Stomach (tissue), 7 donors: Measurements from ENCODE around the gene CORO6.

GRCh38 chr17:29292086-29293319 lies 1.4 kb downstream of the NUFIP2 start:
- PRO-cap = unidirectional peak, plus-strand start at chr17:29292469; bidirectional peak, plus-strand start at chr17:29292517, minus-strand start at chr17:29292502; bidirectional peak, plus-strand start at chr17:29293066, minus-strand start at chr17:29292702
- RAMPAGE, long total RNA, 5 experiments = no peak in any of the 5 experiments
- RRBS = 2% methylated on average over 51 of the region's 105 CpGs

DNA sequence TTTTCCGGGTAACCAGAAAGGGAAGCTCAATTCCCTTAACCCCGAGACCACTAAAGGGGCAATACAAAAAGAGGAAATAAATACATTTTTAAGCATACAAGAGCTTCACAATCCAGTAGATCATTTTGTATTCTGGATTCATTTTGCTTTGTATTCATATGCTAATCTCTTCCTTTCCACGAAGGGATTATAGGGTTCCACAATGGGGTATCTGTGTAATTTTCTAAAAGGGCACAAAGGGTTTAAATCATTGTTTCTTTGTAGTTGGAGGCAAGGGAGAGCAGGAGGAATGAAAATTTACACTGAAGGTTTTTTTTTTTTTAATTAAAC lies 566 bp upstream of the NUFIP2 start:
- PRO-cap = no peak
- RAMPAGE, long total RNA, 5 experiments = no peak in any of the 5 experiments
- RRBS = 0% methylated on average over 1 of the region's 3 CpGs

DNA sequence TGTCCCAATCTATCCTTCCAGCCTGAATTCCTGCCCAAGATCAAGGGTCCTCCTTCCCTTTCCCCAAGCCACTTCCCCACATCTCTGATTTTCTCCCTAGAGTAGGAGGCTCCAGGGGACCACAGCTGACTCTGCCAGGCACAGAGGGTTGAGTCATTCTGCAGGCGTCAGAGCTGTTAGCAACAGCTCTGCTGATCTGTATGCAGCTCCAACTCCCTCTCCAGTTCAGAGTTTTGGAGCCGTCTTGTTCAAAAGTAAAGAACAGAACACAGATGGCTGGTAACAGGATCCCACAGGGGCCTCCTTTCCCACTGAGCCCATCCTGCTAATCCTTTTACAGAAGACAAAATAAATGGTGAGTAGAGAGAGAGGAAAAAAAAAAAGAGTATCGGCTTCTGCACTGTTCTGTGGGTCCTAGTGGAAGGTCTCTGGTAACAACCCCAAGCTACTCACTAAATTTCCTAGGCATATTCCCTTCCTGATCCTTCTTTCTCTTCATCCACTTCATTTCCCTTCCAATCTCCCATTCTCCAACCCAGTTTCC lies 13.4 kb upstream of the TAOK1 start:
- PRO-cap = unidirectional peak, plus-strand start at position 223 of the sequence
- RAMPAGE, long total RNA, 5 experiments = no peak in any of the 5 experiments
- RRBS = no CpG with 5 or more reads among the region's 3 CpGs

GRCh38 chr17:29543686-29544467 lies 23.0 kb downstream of the ABHD15 start:
- PRO-cap = no peak
- RAMPAGE, long total RNA, 5 experiments = no peak in any of the 5 experiments
- RRBS = no CpG with 5 or more reads among the region's 8 CpGs

GRCh38 chr17:29581592-29582089 lies 7.8 kb downstream of the GIT1 start:
- PRO-cap = no peak
- RAMPAGE, long total RNA, 5 experiments = start-site peak on the minus strand in 4 of 5 experiments, at chr17:29581346-29582139 at its widest, 7 to 29 reads per replicate
- RRBS = 74% methylated on average over 4 of the region's 13 CpGs

GRCh38 chr17:29622305-29623383 lies at the start of gene CORO6:
TSS of gene CORO6 (minus strand) at chr17:29622912.
- PRO-cap = bidirectional peak, plus-strand start at chr17:29622501, minus-strand start at chr17:29622503; unidirectional peak, minus-strand start at chr17:29622849
- RAMPAGE, long total RNA, 5 experiments = start-site peak on the minus strand in 4 of 5 experiments, at chr17:29622839-29622917 at its widest, 28 to 266 reads per replicate
- RRBS = 3% methylated on average over 31 of the region's 78 CpGs

DNA sequence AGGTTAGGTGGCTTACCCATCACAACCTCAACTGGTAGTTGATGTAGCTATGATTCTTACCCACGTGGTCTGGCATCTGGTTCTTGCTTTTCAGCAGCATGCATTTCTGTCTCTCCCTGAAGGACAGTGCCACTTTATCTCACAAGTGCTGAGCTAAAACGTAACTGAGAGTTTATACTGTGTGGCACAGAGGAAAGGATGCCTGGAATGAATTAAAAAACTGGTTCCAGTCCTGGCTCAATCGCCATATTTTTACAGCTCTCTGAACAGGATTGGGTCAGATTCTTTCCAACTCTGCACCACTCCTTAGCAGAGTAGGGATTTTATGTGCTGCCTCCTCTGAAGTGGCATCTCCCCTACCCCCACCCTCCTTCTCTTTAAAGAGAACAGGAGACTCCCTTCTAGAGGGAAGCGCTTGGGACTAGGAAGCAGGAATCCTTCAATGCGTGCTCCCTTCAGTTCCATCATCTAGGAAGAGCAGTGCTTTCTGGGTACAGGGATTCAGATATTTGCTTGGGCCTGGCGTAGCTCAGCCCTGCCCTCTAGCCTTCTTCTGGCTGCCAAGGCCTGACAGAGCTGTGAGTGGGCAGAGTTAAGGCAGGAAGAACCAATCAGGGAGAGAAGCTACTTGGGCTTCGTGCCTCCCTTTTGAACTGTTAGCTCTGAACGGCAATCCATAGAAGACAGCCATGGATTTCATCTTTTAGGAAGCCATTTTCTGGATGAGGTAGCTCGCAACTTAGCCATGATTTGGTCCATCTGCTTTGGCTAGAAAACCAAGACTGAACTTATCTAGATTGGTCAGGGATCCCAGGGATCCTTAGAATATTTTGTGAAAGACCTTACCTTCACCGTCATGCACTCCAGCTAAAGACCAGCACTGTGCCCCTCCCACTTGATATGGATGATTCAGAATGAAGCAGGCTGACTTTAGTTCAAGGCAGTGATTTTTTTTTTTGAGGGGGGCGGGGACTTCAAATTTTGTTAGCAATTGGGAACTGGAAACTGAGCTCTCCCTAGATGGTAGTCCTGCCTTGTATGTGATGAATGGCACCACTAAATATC lies 2.3 kb upstream of the CORO6 start:
- PRO-cap = no peak
- RAMPAGE, long total RNA, 5 experiments = no peak in any of the 5 experiments
- RRBS = no CpG with 5 or more reads among the region's 11 CpGs

- PRO-cap = no peak
- RAMPAGE, long total RNA, 5 experiments = start-site peak on the minus strand in 3 of 5 experiments, at chr17:29630131-29630586 at its widest, 6 to 20 reads per replicate
- RRBS = no CpG with 5 or more reads among the region's 9 CpGs
Observed at GRCh38 chr17:29629849-29630807, 7.4 kb upstream of the CORO6 start.

DNA sequence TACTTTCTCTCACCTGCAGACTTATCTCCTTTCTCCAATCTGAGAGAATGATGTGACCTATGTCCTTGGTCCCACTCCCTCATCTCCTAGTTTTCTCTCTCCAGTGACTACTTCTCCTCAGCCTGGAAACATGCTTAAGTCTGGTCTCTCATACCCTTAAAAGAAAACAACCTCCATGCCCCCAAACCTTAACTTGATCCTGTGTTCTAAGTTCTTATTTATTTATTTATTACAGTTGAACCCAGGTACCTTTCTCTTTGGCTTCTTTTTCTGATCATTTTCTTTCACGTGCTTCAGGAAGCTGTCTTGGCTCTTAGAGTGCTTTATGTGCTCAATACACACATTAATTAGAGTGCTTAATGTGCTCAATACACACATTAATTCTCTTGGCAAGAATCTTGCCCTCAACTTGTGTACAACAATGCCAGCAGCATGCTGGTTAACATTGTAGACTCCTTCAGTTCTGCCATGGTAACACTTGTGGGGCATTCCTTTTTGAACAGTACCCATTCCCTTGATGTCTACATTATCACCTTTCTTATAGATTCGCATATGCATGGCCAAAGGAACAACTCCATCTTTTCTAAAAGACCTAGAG lies 93.4 kb upstream of the CORO6 start:
- PRO-cap = no peak
- RAMPAGE, long total RNA, 5 experiments = start-site peak on the minus strand in 1 of 5 experiments, centred at position 143 of the sequence, 11 reads per replicate
- RRBS = no CpG with 5 or more reads among the region's 2 CpGs

DNA sequence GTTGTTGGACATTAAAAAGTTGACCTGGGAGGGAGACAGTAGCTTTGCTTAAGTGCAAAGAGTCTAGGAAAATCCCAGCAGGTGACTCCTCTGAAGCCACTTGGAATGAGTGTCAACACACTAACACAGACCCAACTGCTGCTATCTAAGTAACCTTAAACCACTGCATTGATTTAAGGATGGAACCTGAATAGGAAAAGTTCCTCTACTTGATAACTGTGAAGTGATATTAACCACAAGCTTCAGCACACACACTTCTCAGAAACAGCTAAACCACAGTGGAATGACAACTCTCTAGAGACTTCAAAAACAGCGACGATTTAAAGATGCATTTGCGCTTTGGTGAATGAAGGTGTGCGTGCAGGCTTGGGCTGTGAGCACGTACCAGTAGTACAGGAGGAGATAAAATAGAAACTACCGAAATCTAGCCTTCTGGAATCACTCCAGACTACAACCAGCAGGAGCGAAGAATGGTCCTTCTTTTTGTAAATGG lies 137.6 kb upstream of the CORO6 start:
- PRO-cap = no peak
- RAMPAGE, long total RNA, 5 experiments = no peak in any of the 5 experiments
- RRBS = no CpG with 5 or more reads among the region's 7 CpGs

- PRO-cap = no peak
- RAMPAGE, long total RNA, 5 experiments = no peak in any of the 5 experiments
Observed at GRCh38 chr17:29905741-29905940, 24.4 kb downstream of the SSH2 start.

DNA sequence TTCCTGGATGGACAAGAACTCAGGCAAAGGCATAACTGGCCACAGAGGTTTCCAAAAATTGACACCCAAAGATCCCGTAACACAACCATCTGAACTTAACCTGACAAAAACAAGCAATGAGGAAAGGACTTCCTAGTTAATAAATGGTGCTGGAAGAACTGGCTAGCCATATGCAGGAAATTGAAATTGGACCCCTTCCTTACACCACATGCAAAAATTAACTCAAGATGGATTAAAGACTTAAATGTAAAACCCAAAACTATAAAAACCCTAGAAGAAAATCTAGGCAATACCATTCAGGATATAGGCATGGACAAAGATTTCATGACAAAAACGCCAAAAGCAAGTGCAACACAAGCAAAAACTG lies 23.9 kb downstream of the SSH2 start:
- PRO-cap = no peak
- RAMPAGE, long total RNA, 5 experiments = start-site peak on the minus strand in 2 of 5 experiments, centred at positions 266 to 269 of the sequence, 8 to 21 reads per replicate
- RRBS = no CpG with 5 or more reads among the region's 2 CpGs

- PRO-cap = no peak
- RAMPAGE, long total RNA, 5 experiments = no peak in any of the 5 experiments
- RRBS = no CpG with 5 or more reads among the region's 10 CpGs
Observed at GRCh38 chr17:30207704-30208234, 27.7 kb downstream of the SLC6A4 start.

DNA sequence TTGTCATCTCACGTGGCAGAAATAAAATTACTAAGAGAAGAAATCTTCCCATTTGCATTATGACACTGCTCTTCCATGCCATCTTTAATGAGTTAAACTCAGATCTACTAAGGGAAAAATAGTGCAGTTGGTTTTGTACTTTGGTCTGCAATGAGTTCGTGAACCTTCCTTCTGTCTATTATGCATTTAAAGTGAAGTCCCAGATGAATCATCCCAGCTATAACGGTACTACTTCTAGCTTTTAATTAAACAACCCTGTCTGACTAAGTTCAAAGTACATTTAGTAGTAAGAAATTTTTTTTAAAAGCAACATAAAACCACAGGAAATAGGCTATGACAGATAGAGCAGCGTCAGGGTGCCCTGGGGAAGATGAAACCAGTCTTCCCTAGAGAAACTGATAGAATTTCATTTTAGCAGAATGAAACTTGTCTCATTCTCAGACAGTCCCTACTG lies 1.8 kb downstream of the TMIGD1 start:
- PRO-cap = no peak
- RAMPAGE, long total RNA, 5 experiments = no peak in any of the 5 experiments
- RRBS = no CpG with 5 or more reads among the region's 4 CpGs

DNA sequence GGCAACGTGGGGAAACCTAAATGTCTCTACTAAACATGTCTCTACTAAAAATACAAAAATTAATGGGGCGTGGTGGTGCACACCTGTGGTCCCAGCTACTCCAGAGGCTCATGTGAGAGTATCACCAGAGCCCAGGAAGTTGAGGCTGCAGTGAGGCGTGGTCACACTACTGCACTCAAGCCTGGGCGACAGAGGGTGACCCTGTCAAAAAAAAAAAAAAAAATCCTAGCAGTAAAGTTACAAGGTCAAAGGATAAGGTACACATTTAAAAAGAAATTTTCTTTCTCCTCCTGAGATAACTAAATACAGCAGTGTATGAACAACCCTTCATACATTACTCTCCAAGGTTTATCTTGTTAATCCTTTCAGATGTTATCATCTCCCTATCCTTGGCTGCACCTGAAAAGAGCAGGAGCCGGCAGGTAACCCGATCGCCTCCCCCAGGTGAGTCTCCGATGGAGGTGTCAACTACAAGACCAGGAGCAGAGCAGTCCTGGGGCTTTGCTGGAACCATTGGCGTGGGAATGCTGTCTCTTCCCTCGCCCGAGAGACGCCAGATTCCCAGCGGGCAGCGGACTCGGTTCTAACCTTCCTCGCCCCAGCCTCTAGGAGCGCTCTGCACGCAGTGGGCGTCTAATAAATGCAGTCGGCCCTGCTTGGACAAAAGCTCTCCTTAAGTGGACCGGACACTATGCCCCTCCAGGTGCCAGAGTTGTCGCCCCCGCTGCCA lies 122.5 kb downstream of the GOSR1 start:
- PRO-cap = no peak
- RAMPAGE, long total RNA, 5 experiments = no peak in any of the 5 experiments
- RRBS = 0% methylated on average over 2 of the region's 23 CpGs

- PRO-cap = no peak
- RAMPAGE, long total RNA, 5 experiments = no peak in any of the 5 experiments
- RRBS = no CpG with 5 or more reads among the region's 15 CpGs
Observed at GRCh38 chr17:30825520-30826268, 1.2 kb upstream of the CRLF3 start.

DNA sequence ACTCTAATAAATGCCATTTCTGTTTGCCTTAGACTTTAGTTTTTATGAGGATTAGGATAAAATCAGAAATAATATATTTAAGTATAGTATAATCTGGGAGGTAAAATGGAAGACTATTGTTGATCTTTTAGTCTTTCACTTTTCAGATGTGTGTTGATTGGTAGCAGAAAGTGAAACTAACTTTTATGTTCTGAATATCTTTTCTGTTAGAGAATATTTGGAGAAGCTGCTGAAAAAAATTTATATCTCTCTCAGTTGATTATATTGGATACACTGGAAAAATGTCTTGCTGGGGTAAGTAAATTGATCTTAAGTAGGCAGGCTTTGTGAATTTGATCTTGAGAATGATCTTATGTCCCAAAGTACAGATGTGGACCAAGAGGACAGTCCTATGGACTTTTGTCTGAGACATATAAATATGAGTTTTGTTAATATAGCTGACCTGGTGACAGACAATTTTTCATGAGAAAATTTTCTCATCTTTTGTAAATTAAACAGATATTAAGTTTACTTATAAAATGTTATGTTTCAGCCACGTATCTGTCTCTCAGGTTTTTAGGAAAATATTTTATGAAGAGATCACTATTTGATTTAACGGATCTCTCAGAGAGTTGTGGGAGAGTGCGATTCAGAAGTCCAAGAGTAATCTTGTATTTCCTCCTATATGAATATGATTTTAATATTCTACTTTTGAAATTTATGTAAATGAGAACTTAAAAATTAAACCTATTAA lies 64.2 kb downstream of the NF1 start:
- PRO-cap = no peak
- RAMPAGE, long total RNA, 5 experiments = start-site peak on the plus strand in 1 of 5 experiments, centred at position 549 of the sequence, 14 reads per replicate
- RRBS = no CpG with 5 or more reads among the region's 3 CpGs

DNA sequence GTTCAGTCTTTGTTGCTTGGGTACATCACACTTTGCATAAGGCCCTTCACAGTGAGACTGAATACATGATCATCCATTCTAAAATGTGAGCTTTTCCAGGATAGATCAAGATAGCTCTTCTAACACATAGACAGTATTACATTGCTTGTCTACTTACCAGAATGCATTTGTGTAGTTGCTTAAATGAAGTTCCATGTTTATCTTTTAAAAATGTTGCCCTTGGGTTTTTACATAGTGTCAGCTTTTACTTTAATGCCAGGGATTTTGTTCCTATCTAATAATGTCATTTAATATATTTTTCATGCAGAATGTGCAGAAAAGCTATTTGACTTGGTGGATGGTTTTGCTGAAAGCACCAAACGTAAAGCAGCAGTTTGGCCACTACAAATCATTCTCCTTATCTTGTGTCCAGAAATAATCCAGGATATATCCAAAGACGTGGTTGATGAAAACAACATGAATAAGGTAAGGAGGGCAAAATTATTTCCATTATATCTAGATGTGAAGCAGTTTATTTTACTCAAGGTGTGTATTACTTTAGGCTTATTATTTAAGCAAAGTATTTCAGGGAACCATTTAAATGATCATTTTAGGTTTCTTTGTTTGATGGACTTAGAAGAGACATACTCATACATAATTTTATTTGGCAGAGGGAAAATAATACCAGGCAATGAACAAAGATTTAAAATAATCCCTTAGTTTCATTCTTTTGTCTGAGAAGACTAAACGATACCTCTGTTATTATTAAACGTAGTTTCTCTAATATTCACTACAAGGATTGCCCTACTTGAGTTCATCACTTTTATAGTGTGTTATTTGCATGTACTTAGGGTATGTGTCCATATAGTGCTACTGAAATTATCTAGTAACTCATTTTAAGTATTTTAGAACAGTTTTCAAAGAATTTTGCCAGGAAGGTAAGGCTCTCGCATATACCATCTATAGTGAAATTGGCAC lies 87.7 kb downstream of the NF1 start:
- PRO-cap = no peak
- RAMPAGE, long total RNA, 5 experiments = start-site peak on the plus strand in 1 of 5 experiments, centred at position 438 of the sequence, 23 reads per replicate
- RRBS = no CpG with 5 or more reads among the region's 5 CpGs

DNA sequence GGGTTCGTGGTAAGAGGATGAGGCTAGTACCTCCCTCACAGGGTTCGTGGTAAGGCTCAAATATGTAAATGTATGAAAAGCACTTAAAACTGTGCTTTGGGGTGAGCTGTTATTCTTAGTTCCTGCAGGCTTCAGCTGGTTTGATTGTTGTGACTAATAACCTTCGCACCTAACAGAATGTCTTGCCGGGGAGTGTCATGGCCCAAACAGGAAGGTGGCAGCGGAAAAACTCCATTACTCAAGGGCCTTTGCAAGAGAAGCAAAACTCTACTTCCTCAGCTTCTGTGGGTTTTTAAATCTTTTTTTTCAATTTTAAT lies 102.8 kb downstream of the RAB11FIP4 start:
- PRO-cap = unidirectional peak, plus-strand start at position 112 of the sequence
- RAMPAGE, long total RNA, 5 experiments = no peak in any of the 5 experiments
- RRBS = no CpG with 5 or more reads among the region's 5 CpGs

GRCh38 chr17:31525348-31525956 lies 134.0 kb downstream of the RAB11FIP4 start:
- PRO-cap = no peak
- RAMPAGE, long total RNA, 5 experiments = no peak in any of the 5 experiments
- RRBS = 32% methylated on average over 7 of the region's 19 CpGs